ENCODE data around the genes THEG and R3HDM4.

DNA sequence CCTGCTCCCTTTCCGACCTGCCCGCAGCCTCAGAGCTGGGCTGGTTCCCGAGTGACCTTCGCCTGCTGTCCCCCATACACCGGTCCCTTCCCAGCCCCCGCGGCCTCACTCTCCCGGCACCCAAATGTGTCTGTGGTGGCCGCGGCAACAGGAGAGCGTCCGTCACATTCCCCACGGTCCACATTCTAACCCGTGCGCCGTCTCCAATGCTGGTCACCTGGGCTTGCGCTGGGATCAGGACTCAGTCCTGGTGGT is at the start of gene THEG:
Gene THEG (minus strand): TSS at position 132 of the 255 bp plus-strand sequence.
- PRO-cap, result no peak

- PRO-cap, result no peak
Measured at GRCh38 chr19:386696-387097, 10.9 kb upstream of the THEG start.

- PRO-cap, result no peak
Measured at GRCh38 chr19:485152-486282, 10.7 kb upstream of the ODF3L2 start.

GRCh38 chr19:510500-511058 is 3.3 kb downstream of the TPGS1 start:
- PRO-cap, result bidirectional peak, plus-strand start at chr19:510905, minus-strand start at chr19:510739

DNA sequence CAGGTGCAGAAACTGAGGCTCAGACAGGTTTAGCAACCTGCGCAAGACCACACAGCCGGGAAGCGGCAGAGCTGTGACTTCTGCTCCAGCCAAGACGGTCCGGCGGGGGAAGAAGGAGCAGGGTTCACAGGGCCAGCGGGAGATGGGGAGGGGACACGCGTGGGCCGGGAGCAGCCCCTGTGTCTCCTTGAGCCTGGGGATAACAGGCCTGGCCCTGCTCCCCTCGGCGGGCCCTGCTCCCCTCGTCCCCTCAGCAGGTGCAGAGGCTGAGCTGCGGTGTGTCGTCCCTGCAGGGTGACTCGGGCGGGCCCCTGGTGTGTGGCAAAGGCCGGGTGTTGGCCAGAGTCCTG is 5.5 kb downstream of the GZMM start:
- PRO-cap, result no peak

GRCh38 chr19:552475-552992 is 8.7 kb downstream of the GZMM start:
- PRO-cap, result no peak

- PRO-cap, result no peak
Measured at GRCh38 chr19:575309-576200, 3.2 kb downstream of the BSG start.

- PRO-cap, result no peak
Measured at GRCh38 chr19:610157-610537, 20.5 kb downstream of the HCN2 start.

DNA sequence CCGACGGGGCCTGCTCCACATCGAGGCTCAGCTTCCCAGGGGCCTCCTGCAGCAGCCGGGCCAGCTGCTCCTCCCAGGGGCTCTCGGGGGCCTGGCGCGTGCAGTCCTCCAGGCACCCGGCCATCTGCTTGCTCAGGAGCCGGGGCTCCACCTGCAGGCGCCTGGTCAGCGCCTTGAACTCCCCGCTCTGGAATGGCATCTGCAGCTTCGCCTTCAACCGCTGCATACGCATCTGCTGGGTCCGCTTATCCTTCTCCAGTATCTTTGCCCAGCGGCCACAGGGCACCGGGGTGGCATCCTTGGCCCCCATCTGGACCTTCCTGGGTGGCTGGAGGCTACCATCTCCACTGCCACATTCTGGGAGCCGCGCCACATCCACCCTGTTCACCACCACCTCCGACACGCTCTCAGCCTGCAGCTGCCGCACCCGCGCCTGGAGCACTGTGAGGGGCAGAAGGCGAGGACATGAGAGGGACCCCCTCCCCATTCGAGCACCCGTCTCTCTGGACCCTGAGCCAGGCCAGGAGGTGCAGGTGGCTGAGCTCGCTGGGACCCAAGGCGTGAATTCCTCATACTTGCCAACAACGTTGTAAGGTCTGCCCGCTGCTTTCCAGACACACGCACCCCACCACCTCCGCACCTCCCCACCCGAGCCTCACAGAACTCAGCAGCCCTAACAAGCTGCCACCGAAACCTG is 3.5 kb downstream of the POLRMT start:
- PRO-cap, result no peak

GRCh38 chr19:694913-695316 is 337 bp downstream of the PRSS57 start:
- PRO-cap, result no peak

GRCh38 chr19:727426-728657 is 19.1 kb downstream of the PALM start:
- PRO-cap, result no peak

DNA sequence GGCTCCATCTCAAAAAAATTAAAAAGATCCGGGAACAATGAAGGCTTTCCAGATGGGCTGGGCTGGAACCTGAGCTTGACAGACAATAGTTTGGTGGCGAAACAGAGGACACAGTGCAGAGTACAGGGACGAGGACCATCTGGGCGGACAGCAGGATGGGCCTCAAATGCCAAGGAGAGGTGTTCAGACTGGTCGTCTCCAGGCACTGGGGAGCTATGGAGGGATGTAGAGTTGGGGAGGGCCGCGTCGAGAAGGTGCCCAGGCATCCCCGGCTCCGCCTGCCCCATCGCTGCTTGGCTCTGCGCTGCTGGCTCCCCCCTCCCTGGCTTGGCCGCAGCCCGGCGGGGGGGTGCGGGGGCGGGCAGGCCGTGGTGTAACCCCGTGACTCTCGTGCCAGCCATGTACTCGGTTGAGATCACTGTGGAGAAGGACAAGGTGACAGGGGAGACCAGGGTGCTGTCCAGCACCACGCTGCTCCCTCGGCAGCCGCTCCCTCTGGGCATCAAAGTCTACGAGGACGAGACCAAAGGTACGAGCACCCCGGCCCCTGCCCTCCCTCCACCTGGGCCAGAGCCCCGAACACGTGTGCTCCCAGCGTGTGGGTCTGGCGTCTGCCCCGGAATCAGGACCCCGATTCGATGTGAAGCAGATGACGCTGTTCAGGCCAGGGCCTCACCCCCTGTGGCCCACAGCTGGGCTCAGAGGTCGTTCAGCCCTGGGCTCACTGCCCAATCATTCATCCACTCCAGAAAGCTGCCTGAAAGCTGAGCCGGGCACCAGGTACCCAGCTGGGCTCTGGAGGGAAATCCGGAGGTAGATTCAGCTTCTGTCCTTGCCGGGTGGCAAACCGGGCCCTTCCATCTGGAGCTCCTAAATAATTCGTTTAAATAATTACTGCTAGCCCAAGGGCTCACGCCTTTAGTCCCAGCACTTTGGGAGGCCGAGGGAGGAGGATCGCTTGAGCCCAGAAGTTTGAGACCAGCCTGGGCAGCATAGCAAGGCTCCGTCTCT is 10.7 kb upstream of the MISP start:
- PRO-cap, result no peak

DNA sequence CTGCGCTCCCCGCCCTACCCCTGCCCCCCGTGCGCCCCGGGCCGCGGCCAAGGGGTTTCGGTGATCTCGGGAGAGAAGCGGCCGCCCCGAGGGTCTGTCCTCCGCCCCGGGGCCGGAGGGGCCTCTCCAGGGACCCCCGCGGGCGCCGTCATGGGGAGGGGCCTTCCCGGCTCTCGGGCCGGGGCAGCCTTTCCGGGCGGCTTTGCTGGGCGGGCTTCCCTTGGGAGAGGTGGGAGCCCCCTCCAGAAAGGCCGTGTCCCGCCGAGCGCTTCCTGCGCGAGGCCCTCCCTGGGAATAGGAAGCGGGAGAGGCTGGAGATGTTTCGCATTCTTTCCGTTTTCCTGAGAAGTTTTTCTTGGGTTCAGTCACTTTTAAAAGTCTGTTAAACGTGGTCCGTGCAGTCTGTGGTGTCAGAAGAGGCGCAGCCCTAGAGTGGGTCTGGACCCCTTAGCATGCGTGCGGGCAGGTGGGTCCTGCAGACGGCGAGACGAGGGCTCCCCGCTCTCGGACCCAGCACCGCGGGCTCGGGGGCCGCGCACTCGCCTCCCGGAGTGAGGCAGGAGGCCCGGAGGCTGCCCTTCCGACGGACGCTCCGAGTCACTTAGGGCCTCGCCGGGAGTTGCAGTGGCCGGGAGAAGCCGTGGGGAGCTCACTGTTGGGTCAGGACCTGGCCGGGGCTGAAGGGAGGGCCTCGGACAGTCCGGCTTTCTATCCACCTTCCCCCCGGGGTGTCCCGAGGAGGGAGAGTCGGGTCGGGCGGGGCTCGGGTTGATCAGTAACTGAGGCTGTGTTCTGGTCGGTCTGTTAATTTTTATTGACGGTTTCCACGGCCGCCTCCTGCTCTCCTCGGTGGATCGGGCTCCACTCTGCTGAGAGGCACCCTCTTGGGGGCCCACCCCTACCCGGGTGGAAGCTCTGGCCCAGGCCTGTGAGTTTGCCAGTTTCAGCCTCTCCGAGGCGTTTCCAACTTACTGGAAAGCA is 1.1 kb downstream of the PTBP1 start:
- PRO-cap, result no peak

DNA sequence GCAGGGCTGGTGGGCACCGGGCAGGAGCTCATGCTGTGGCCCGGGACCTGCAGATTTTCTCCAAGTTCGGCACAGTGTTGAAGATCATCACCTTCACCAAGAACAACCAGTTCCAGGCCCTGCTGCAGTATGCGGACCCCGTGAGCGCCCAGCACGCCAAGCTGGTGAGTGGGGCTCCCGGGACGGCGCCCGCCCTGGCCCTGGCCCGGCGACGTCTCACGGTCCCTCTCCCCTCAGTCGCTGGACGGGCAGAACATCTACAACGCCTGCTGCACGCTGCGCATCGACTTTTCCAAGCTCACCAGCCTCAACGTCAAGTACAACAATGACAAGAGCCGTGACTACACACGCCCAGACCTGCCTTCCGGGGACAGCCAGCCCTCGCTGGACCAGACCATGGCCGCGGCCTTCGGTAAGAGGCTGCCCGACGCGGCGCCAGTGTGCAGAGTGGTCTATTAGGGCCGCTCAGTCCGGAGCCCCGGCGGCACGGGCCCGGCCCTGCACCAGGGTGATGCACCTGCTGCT is 7.6 kb downstream of the PTBP1 start:
- PRO-cap, result no peak

DNA sequence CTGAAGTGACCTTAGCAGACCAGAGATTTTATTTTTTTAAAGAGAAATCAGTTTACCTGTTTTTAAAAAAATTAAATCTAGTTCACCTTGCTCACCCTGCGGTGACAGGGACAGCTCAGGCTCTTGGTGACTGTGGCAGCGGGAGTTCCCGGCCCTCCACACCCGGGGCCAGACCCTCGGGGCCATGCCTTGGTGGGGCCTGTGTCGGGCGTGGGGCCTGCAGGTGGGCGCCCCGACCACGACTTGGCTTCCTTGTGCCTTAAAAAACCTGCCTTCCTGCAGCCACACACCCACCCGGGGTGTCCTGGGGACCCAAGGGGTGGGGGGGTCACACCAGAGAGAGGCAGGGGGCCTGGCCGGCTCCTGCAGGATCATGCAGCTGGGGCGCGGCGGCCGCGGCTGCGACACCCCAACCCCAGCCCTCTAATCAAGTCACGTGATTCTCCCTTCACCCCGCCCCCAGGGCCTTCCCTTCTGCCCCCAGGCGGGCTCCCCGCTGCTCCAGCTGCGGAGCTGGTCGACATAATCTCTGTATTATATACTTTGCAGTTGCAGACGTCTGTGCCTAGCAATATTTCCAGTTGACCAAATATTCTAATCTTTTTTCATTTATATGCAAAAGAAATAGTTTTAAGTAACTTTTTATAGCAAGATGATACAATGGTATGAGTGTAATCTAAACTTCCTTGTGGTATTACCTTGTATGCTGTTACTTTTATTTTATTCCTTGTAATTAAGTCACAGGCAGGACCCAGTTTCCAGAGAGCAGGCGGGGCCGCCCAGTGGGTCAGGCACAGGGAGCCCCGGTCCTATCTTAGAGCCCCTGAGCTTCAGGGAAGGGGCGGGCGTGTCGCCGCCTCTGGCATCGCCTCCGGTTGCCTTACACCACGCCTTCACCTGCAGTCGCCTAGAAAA is 10.6 kb downstream of the PLPPR3 start:
- PRO-cap, result no peak

- PRO-cap, result no peak
Measured at GRCh38 chr19:912162-912553, 861 bp downstream of the R3HDM4 start.

DNA sequence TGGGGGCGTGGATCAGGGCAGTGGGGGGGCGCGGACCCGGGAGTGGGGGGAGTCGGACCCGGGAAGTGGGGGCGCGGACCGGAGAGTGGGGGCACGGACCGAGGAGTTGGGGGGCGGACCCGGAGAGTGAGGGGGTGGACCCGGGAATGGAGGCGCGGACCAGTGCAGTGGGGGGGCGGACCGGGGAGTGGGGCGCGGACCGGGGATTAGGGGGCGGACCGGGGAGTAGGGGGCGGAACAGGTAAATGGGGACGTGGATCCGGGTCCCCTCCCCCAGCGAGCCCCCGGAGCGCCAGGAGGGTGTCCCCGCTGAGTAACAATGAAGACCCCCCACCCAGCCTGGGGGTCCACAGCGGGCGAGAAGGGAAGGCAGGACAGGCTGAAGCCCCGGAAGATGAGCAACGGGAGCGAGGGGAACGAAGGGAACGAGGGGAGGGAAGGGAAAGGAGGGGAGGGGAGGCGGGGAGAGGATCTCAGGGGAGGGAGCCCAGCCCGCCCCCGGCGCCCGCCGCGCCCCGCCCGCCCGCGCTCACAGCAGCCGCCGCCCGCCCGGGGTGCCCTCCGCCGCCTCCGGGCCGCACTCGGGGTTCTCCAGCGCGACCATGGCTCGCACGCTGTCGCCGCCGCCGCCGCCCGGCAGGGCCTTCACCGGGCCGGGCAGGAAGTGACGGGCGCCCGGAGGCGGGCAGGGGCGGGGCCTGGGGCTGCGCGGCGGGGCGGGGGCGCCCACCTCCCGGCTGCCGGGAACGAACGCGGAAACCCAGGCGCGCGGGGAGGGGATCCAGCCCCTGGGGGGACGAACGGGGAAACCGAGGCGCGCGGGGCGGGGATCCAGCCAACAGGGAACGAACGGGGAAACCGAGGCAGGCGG is at the start of gene R3HDM4:
Gene R3HDM4 (minus strand): TSS at position 666 of the 871 bp plus-strand sequence.
- PRO-cap, result bidirectional peak, plus-strand start at position 725 of the sequence, minus-strand start at position 646 of the sequence

GRCh38 chr19:933243-933703 is 7.4 kb downstream of the ARID3A start:
- PRO-cap, result no peak

GRCh38 chr19:940122-940507 is 14.3 kb downstream of the ARID3A start:
- PRO-cap, result no peak

GRCh38 chr19:953064-954177 is 27.6 kb downstream of the ARID3A start:
- PRO-cap, result no peak

All from REH cell (cell line).